Epidermal melanocyte (primary cell): ENCODE measurements around a stretch of chr7.

GRCh38 chr7:37987603-37988288 is 67.3 kb downstream of the EPDR1 start:
- RRBS: no CpG with 5 or more reads among the region's 2 CpGs

GRCh38 chr7:38178695-38179286 is 746 bp downstream of the STARD3NL start:
- RRBS: 4% methylated on average over 2 of the region's 14 CpGs

DNA sequence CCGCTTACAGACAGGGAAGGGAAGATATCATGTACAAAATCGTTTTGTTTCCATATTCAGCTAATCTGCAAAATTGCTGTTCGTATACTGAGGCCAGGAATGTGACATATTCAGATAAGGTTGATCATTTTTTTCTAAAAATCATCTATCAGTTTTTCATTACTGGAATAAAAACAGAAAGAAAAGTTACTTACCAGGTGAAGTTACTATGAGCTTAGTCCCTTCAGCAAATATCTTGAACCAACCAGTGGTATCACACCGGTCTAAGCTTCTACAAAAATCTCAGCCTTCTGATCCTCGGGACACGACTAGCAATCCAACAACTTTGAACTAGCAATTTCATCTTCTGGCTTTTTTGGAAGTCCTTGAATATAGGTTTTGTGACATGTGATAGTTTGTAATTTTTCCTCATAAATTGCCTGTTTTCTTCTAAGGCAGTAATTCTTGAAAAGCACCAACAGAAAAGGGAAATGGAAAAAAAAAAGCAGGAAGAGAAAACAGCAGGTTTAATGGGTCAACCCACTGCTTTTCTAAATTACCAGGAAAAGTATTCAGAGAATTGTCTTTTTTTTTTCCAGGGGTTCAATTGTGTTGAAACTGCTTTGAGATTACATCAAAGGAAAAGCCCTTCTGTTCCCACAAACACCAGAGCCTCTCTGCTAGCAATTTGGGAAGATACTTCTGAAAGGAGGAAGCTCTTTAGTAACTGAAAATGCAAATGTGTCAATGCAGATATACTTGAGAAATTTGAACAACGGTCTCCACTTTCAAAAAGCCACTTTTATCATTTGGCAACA is 98.2 kb downstream of the STARD3NL start:
- RRBS: no CpG with 5 or more reads among the region's 7 CpGs

DNA sequence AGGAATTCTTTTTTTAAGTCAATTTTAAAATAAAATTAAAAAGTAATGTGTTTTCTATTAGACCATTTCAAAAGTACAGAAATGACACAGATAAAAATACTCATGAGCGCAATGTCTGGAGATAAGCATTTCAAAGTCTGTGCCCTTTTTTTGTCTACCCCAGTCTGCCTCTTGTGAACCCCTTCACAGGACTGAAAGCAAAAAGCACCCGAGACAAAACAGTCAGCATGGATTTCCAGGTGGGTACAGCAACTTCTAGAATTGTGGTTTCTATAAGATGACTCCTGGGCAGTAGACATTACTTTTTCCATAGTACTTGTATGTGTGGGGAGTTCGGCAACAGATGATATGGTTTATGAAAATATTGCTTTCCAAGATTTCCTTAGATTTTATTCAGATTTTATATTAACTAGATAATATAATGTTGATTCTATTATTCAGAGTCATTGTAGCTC is 135.7 kb downstream of the STARD3NL start:
- RRBS: no CpG with 5 or more reads among the region's 3 CpGs

GRCh38 chr7:38341088-38342089 is 163.3 kb downstream of the STARD3NL start:
- RRBS: no CpG with 5 or more reads among the region's 4 CpGs

- RRBS: no CpG with 5 or more reads among the region's 7 CpGs
Measured at GRCh38 chr7:38363186-38363855, 185.3 kb downstream of the STARD3NL start.

DNA sequence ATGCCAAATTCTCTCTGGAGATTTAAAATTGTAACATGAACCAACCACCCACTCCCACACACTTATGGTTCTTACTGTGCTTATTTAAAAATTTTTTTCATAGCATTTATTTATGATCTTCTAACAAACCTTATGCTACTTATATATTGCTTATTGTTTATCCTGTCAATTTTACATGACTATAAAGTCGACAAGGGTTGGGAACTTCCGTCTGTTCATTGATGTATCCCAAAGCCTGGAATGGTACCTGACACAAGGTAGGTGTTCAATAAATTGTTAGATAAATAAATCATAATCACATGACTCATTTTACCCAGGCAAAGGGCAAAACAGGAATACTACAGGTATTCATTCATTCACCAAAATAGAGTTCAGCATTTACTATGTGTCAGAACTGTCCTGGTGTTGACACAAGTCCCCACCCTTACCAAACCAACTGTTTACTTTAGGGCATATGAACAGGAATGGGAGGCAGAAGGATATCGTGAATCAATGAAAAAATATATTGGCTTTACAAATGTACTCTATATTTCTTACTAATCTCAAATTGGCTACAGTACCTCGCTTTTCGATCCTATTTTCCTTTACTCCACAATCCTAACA is 735 bp upstream of the YAE1 start:
- RRBS: no CpG with 5 or more reads among the region's 5 CpGs

GRCh38 chr7:39732617-39733828 is 109.7 kb downstream of the RALA start:
- RRBS: 2% methylated on average over 14 of the region's 56 CpGs

GRCh38 chr7:39998742-39999585 is 48.9 kb downstream of the CDK13 start:
- RRBS: no CpG with 5 or more reads among the region's 10 CpGs

DNA sequence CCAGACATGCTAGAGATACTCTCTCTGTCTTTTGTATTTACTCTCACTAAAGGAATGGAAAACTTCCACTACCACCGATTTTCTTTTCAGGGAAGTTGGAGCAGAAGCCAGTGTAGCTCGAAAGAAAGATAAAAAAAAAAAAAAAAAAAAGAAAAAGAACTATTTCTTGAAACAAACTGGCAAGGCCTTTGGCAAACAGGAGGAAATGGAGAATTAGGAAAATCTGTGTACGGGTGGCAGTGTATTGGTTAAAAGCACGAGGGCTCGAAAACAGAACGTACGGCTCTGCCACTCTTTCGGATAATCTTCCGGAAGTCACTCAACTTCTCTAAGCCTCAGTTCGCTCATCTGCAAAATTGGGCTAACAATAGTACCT is 677 bp downstream of the MPLKIP start:
- RRBS: no CpG with 5 or more reads among the region's 10 CpGs

GRCh38 chr7:40437499-40438095 is 302.8 kb downstream of the SUGCT start:
- RRBS: no CpG with 5 or more reads among the region's 2 CpGs

DNA sequence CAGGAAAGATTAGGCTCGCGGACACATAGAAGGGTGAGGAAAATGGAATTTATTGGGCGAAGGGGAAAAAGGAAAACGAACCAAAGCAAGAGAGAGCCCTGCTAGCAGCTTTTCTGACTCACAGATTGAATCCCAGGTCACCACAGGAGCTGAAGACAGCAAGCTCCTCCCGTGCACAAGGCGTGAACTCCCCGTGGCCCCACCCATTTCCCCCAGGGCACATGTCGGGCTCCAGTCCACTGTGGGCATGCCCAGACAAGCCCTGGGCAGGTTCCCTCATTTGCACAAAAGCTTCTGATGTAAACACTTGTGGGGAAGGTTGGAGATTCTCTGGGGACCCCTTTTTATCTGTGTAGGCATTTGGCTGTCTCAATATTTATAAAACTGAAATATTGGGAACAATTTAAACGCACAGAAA is 582.5 kb downstream of the SUGCT start:
- RRBS: no CpG with 5 or more reads among the region's 9 CpGs

DNA sequence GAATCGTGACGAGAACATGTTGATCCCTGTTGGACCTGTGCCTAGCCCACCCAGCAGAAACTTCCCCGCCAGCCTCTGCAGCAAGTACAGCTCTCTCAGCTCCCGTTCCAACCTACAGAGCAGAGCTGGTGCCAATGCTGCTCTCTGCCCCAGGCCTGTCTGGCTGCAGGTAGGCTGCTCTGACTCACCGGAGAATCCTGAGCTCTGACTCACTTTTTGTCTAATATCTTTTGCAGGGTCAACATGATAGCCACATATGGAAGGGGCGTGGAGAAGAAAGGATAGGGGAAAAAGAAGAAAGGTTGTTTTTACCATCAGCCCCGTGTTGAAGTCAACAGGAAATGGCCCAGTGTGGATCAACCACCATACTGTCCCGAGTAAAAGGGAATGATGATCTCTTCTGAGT is 595.3 kb downstream of the INHBA start:
- RRBS: no CpG with 5 or more reads among the region's 8 CpGs

- RRBS: no CpG with 5 or more reads among the region's 3 CpGs
Measured at GRCh38 chr7:41466542-41467109, 236.3 kb downstream of the INHBA start.

DNA sequence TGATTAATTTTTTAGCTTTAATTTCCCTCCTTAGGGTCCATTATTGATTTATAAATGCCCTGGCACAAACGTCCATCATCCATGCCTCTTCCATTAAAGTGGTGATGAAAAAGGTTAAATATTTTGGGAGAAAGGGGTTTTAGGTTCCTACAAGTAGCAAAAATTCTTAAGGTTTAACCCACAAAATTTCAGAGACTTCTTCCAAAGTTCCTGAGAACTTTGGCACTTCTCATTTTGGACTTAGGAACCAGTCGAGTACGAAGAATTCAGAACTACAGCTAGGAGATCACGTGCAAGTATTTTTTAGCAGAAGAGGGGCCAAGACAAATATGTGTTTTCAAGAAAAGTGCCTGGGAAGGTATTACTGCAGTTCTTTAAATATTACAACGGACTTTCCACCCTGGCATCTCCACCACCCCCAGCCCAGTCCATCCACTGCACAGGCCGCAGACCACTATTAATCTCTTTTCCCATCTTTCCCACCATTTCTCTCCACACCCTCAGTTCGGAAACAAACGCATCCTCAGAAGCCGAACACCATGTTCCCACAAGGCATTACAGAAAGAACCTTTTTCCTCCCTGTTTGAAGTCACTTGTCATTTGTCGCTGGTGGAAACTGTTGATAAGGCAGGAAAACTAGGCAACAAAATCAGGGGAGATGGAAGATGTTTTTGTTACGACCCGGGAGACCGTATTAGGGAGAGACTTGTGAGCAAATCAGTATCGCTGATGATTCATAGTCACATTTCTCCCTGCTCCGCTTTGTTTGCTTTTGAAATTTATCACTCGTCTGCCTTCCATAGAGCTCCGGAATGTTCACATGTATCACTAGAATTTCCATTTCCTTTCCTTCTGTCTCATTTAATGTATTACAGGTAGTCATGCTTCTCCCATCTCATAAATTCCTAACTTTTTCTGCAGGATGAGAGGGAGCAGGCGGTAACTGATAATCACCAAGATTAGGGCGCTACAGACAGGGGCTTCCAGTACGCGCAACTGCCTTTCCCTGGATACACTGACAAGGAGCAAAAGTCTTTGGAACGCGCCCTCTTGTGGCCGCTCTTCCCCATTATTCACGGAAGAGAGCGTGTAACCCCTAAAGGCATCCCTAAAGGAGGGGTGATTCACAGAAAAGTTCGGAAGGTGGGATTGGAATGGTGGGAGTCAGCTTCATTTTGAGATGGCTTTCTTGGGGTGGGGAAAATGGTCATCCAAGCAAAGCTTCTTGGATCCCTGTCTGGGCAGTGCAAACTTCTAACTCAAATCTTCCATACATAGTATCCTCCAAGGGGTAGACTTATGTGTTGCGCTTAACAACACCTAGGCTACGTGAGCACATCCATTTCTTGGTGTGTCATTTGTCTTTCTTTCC is 6.8 kb downstream of the INHBA start:
- RRBS: no CpG with 5 or more reads among the region's 29 CpGs

GRCh38 chr7:41733196-41733541 is 30.3 kb upstream of the INHBA start:
- RRBS: no CpG with 5 or more reads among the region's 2 CpGs

GRCh38 chr7:41822044-41822812 is 119.3 kb upstream of the INHBA start:
- RRBS: no CpG with 5 or more reads among the region's 3 CpGs

DNA sequence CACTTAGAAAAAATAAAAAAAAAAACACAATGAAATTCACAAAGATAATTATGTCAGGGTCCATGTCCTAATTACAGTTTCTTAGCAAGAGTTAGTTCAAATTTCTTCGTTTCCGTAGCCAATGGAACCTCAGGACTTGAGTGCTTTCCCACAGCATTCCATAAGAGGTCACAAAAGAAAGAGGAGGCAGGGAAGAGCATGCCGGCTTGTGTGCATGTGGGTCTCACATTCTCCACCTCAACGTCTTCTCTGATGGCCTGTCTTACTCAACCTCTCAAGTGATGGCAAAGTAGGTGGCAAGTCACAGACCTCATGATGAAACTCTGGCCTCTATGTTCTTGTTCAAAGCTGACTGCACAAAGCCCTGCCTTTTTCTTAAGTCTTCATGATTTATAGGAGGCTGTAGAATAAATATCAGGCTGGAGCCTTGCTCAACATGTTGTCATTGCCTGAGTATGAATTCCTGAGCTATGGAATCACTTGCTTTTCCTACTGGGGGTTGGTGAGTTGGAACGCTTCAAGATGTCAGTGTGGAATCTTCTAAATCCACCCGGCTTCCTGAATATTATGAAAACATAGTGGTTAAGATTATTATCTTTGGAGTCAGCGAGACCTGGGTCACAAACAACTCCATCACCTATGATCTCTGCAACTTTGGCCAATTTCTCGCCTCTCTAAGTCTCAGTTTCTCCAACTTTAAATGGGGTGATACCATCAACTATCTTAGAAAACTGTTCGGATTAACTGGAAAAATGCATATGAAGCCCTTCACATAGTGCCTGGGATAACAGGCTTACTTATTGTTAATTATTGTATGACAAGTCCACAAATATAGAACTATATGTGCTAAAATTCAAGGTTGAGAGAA is 213.7 kb upstream of the INHBA start:
- RRBS: no CpG with 5 or more reads among the region's 9 CpGs

GRCh38 chr7:41956354-41956645 is 253.4 kb upstream of the INHBA start:
- RRBS: no CpG with 5 or more reads among the region's 6 CpGs

GRCh38 chr7:42198309-42198640 is 38.7 kb downstream of the GLI3 start:
- RRBS: no CpG with 5 or more reads among the region's 6 CpGs